ENCODE measurements around a stretch of chr5.

DNA sequence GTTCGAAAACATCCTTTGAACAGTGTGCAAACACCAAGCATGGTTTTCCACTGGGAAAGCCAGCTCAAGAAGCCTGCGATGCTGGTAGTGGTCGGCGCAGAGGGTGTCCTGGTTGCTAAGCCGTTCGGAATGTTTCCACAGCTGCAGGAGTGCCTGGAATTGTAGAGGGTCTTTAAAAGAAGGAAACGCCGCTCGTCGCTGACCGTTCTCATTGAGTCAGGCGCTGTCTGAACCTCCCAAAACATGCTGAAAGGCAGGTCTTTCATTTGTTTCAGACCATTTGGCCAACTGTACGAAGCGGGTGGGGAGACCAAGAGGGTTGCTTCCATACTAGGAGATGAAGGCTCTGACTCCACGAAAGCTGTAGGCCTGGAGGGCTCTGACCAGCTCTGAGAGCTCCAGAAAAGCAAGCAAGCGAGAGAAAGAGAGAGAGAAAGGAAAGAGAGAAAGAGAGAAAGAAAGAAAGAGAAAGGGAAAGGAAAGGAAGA lies 1.4 kb upstream of the STK10 start:
- PRO-cap = no peak

- PRO-cap = no peak
These were observed 24.8 kb downstream of the UBTD2 start for GRCh38 chr5:172258639-172259273.

DNA sequence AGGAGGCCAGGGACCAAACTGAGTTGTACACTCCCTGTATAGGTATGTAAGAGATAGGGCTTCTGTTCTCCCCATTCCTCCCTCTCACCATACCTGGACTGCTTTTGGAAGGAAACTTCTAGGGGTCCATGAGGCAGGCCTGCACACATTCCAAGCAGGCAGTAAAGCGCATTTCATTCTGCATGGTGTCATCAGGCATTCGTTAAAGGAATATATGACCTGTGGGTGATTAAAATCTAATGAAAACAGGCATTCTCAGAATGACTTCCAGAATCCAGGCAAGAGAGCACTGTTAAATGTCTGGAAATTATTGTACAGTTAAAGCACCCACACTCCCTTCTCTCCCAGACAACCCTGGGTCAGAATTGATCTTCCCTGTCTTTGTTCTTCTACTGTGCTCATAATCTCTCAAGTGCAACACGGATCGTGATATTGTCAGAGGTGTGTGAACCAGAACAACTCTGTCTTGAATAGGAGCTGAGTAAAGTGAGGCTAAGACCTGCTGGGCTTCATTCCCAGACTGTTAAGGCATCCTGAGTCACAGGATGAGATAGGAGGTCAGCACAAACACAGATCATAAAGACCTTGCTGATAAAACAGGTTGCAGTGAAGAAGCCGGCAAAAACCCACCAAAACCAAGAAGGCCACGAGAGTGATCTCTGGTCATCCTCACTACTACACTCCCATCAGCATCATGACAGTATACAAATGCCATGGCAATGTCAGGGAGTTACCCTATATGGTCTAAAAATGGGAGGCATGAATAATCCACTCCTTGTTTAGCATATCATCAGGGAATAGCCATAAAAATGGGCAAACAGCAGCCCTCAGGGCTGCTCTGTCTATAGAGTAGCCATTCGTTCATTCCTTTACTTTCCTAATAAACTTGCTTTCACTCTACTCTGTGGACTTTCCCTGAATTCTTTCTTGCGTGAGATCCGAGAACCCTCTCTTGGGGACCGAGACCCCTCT lies 31.7 kb upstream of the UBTD2 start:
- PRO-cap = no peak

- PRO-cap = no peak
These were observed 70.2 kb upstream of the UBTD2 start for GRCh38 chr5:172353724-172354270.

GRCh38 chr5:172380724-172381484 lies 73.4 kb downstream of the SH3PXD2B start:
- PRO-cap = no peak

GRCh38 chr5:172509196-172509958 lies 55.1 kb upstream of the SH3PXD2B start:
- PRO-cap = no peak

- PRO-cap = no peak
These were observed 75.6 kb upstream of the NEURL1B start for GRCh38 chr5:172565272-172565981.

GRCh38 chr5:172641519-172642515 lies 754 bp downstream of the NEURL1B start:
- PRO-cap = no peak

GRCh38 chr5:172672419-172672897 lies 31.4 kb downstream of the NEURL1B start:
- PRO-cap = no peak

- PRO-cap = no peak
These were observed 51.9 kb downstream of the NEURL1B start for GRCh38 chr5:172692898-172693431.

GRCh38 chr5:172724594-172724996 lies 46.4 kb downstream of the DUSP1 start:
- PRO-cap = no peak

DNA sequence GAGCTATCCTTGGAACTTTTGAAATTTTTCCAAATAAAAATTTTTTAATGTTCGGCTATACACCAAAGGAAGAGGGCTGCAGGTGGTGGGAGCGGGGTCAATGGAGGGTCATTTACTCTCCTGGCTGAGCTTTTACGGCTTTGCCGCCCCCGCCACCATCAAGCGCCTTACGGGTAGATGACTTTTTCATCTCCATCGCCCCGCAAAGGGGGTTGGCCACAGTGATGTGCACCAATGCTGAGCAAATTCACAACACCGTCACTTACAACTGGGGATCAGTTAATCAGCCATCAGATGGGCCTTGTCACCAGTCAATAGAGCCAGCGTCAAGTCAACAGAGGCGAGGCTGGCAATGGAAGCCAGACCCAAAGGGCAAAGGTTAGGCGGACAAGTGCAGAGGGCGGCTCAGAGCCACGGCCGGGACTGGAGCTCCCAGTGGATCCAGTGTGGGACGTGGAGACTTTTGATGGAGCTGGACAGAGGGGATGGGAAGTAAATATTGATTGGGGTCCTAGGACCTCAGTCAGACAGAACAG lies 45.8 kb downstream of the DUSP1 start:
- PRO-cap = no peak

- PRO-cap = no peak
These were observed 26.8 kb downstream of the DUSP1 start for GRCh38 chr5:172744125-172744572.

- PRO-cap = unidirectional peak, minus-strand start at chr5:172758207
These were observed 12.6 kb downstream of the DUSP1 start for GRCh38 chr5:172757959-172759192.

GRCh38 chr5:172769517-172769896 lies 1.5 kb downstream of the DUSP1 start:
- PRO-cap = bidirectional peak, plus-strand start at chr5:172770158, minus-strand start at chr5:172769866

GRCh38 chr5:172799860-172800685 lies 29.1 kb upstream of the DUSP1 start:
- PRO-cap = bidirectional peak, plus-strand start at chr5:172800327, minus-strand start at chr5:172800165

DNA sequence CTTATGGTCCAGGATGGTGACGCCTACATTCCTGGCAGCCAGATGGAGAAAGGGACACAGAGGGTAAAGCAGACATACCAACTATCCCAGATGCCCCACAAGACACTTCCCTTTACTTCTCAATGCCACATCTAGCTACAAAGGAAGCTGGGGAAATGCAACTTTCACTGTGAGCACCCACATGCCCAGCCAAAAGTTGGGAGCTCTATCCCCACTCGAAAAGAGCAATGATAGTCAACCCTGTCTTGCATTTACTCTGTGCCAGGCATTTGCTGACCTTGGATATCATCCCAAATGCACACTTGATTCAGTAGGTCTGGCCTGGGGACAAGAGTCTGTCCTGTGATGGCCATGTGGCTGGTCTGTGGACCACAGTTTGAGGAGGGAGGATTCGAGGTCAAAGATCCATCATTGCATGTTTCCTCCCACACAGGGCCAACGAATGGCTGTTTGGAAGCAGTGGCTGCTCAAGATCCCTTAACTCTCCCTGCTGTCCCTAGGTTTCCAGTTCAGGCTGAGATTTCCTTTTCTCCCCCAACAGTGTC lies 1.4 kb upstream of the ERGIC1 start:
- PRO-cap = no peak

GRCh38 chr5:172840016-172840726 lies 6.1 kb downstream of the ERGIC1 start:
- PRO-cap = no peak

- PRO-cap = unidirectional peak, plus-strand start at chr5:172859585
These were observed 25.4 kb downstream of the ERGIC1 start for GRCh38 chr5:172859411-172859968.

DNA sequence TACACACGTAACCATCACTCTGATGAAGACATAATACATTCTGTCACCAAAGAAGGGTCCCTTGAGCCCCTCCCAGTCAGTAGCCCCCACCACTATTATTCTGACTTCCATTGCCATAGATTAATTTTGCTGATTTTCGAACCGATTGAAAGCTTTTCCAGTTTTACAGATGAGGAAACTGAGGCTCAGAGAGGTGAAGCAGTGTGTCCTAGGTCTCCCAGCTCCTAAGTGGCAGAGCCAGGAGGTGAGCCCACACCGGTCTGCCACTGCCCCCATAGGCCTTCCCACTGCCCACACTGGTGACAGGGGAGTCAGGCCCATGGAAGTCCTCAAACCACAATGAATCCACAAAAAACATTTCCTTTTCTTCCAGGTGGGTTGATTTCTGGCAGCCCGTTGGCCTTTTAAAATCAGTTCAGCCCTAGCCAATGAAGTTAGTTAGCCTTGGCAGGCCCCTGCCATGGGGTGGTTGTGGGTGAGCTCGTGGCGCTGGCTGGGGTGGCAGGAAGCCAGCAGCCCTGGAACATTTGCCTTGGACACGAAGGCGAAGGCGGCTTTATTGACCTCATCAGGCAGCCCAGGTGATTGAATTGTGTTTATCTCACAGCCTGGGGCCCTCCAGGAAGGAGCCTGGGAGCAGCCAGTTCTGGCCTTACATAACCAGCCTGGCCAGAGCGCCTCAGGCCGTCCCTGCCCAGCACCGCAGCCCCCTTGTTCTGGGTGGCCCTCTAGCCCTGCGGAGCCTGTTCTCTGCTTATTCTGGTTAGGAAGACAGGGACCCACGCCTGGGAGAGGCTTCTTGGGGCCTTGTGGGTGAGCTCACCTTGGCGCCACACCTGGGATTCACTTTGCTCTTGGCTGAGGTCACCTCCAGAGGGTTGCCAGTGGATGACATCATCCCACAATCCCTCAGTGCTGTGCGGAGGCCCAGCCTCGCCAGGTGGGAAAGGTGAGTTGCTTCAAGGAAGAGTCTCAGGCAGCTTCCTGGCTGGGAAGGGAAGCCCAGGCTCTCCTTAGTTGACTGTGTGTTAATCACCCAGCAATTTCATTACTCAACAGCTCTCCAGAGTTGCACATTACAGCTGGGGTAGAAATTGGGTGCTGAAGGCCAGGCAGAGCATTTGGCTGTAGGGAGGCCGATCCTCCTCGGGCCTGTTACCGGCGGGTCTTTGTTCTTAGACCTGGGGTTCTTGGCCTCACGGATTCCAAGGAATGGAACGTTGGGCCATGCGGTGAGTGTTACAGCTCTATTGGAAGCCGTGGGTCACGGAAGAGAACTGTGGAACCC lies 54.5 kb upstream of the RPL26L1 start:
- PRO-cap = no peak